Vagina (tissue), 1 donor: ENCODE data around the gene ZNF367.

DNA sequence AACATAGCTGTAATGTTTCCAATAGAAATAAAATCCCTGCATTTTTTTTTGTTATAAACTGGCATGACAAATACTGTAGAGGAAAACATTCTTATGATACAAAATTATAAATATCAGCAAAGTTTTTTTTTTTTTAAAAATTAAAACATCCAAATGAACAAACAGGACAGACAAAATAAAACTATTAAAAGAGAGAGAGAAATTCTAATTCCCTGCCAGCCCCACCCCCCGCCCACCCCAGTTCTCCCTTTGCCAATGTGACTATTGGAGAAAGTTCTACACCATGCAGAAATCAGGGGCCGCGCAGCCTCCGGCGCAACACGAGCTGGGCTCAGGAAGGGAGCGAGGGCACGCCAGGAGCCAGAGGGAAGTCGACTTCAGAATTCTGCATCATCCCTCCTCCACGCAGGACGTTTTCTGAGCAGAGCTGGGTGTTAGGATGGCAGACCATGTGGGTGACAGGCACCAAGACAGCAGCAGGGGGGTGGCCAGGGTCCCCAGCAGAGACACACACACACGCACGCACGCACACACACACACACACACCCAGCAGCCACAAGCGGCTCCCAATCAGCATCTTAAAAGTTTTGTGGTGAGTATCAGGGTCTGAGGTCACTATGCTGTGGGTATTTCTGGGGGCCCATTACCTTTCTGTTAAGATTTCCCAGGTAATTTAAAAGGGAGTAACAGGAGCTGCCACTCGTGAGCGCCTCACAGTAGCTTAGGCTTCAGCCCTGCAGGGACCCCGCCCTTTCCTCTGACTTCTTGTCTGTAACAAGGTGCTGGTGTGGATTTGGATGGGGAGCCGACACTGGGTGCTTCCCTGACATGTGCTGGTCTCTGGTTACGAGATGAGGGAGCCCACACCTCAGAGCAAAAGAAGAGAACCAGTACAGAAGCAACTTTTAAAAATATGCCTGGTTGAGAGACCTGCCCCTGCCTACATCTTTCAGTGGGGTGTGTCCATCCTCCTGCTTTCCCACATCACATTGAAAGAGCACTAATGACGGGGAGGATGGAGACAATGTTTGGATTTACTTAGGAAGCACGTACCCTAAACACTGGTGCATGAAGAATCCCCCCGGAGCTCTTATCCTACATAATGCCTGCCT, 64.7 kb downstream of the PTCH1 start:
- PRO-cap: no peak
- RAMPAGE, long total RNA: no peak

DNA sequence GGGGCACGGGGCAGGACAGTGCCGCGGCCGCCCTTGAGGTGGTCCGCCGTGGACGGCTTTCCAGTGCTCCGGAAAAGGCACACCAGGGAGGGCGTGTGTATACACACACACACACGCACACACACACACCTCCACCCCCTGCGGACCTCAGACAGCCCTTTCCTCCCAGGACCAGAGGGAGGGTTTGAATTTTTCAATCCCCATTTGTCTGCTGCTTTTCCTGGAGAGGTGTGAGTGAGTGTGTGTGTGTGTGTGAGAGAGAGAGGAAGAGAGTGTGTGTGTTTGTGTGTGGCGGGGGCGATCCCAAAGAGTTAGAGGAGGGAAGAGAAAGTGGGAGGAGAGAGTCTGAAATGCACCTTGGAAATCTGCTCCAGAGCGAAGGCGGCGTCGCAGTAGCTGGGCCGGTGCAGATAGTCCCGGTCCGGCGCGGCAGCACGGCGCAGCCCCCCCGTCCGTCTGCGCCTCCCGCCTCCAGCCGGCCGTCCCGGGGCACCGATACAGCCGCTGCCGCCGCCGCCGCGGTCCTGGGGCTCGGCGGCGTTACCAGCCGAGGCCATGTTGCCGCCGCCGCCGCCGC, 1.2 kb downstream of the PTCH1 start:
- PRO-cap: bidirectional peak, plus-strand start at position 373 of the sequence, minus-strand start at position 305 of the sequence
- RAMPAGE, long total RNA: no peak

DNA sequence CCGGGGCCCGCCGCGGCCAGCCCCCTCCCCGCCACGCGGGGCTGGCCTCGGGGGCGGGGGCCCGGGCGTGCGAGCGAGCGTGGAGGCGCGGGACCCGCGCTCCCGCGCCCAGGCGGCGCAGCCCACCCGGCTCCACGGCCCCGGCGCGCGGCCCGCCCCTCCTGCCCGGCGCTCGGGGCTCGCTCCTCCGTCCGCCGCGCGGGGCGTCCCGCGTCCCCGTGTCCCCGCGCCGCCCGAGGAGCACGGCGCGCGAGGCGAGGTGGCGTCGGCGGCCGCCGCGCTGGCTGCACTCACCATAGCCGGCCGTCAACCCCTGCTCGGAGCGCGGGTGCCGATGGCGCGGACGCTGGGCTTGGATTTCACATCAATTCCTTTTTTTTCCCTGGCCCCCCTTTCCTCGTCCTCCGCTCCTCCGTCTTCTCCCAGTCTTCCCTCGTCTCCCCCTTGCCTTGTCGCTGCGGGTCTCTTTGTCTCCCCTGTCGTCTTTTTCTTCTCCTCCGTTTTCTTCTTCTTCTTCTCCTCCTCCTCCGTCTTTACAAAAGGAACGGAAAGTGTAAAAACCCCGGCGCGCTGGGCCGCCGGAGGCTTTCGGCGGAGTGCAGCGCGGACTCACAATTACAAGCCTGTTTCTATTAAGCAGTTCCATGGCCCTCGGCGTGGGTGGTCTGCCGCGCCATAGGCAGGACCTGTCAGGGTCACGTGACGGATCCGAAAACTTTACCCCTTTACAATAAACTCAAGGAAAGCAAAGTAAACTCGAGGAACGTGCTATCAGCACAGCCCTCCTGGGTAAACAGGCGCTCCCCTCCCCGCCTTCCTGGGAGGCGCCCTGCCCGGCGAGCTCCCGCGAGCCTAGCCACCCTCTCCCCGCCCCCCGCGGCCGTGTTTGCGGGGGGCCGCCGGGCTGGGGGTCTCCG, 7.4 kb upstream of the PTCH1 start:
- PRO-cap: no peak
- RAMPAGE, long total RNA: no peak

DNA sequence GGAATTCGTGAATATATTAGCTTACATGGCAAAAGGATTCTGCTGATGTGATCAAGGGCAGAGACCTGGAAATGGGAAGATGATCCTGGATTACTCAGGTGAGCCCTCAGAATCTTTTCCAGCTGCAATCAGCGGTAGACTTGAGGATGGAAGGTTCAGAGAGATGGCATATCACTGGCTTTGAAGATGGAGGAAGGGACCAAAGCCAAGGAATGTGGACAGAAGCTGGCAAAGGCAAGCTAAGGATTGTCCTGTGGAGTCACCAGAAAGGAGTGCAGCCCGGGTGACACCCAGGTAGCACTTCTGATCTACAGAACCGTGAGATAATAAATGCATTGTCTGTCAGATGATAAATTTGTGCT, 1.0 kb upstream of the ERCC6L2 start:
- PRO-cap: no peak
- RAMPAGE, long total RNA: no peak

DNA sequence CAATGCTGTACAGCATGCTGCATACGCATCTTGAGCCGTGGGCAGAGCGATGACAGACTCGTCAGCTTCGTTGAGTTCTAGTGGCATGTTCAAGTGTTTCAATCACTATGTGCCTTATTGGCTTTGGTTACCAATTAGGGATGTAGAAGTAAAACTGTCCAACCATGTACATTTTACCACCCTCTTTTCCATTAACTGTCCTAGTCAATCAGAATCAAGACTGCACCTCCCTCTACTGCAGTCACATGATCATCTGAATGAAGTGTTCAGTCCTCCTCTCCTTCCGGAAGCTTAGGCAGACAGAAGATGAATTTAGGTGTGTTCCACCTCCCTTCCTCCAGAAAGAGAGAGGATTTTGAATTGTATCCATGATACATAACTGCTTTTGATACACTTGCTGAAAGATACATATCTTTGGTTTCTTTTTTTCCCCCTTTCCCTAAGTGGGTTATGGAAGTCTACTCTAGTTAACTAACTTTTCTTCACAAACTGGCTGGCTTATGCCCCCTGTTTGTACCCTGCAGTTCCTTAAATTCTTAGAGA, 133.7 kb downstream of the ERCC6L2 start:
- PRO-cap: no peak
- RAMPAGE, long total RNA: no peak

DNA sequence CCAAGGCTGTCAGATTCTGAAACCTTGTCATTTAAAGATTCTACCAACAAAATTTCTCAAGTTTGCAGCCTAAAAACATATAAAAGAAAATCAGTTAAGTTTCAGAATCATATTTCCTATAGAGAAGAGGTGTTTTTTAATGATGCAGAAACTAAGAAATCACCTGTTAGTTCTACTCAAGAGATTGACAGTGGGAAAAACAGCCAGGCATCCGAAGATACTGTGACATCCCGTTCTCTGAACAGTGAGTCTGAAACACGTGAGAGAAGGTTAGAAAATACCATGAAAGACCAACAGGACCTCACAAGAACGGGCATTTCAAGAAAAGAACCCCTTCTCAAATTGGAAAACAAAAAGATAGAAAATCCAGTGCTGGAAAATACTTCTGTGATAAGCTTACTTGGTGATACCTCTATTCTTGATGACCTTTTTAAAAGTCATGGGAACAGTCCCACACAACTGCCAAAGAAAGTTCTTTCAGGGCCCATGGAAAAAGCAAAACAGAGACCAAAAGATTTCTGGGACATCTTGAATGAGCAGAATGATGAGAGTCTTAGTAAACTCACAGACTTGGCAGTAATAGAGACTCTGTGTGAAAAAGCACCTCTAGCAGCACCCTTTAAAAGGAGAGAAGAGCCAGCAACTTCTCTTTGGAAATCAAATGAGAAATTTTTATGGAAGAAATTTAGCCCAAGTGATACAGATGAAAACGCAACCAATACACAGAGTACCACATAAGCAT, 137.1 kb downstream of the ERCC6L2 start:
- PRO-cap: no peak
- RAMPAGE, long total RNA: no peak

- PRO-cap: unidirectional peak, plus-strand start at chr9:96020931
- RAMPAGE, long total RNA: no peak
These were observed 145.1 kb downstream of the ERCC6L2 start for GRCh38 chr9:96020598-96021063.

DNA sequence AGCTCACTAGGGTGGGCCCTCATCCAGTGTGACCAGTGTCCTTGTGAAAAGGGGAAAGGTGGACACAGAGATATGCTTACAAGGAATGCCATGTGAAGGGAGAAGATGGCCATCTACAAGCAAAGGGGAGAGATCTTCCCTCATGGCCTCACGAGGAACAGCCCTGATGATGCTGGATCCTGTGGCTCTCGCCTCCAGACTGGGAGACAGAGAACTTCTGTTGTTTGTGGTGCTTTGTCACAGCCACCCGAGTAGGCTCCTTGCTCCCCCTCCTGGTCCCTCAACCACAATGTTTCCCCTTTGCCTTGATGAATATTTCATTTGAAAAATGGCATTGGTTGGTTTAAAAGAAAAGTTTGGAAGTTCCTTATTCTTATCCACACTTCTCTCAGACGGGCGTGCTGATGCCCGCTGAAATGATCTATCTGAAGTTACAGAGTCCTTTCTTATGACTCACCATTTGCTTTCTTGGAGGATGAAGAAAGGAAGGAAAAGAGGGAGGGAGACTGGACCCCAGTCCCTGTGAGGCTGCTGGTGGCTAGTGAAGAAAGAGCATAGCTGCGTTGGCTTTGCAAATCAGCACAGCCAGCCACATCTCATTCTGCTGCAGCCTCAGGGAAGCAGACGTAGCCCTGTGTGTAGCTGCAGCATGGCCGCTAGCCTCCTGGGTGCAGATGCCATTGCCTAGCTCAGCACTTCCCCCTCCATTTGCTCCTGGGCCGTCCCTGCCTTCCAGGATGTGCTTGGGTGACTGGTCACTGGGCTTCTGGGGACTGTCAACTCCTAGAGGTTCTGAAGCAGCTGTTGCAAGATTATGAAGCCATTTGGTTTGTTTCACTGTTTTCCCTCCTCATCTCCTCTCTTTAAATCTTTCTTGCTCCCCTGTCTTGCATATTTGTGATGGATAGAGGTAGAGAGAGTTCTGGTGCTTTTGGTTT, 185.9 kb downstream of the ERCC6L2 start:
- PRO-cap: no peak
- RAMPAGE, long total RNA: no peak

DNA sequence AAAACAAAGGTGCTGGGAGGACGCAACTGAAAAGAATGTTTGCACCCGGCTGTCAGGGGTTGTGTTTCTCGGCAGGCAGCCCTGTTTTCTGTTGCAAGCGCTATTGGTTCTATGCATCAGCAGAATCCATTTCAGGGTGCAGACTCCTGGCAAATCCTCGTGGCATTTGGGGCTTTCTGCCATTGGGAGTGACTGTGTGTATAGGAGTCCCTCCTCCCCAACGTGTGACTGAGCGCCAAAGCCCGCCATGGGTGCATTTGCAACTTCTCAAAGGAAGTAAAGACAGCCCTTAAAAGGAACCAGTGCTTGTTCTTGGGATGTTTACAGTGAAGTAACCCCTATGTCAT, 175.7 kb downstream of the HSD17B3 start:
- PRO-cap: no peak
- RAMPAGE, long total RNA: no peak

DNA sequence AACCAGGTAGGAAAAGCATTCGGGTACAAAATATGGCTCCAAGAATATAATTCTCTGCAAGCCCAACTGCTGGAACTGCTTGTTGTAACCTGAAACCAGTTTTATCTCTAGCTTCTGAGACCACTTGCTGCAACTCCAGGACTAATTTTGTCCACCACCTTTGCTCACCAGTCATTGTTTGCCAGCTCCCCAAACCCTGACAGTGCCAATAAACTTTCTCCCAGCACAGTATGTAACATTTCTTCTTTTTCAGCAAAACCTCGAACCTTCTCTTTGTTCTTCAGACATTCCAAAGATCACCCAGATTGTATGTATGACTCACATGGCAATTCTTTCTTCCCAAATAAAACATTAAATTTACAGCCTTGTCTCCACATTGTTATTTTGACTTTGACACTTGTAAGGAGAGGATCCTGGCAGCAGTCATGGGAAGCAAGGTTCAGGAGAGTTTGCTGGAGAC, 6.2 kb downstream of the SLC35D2 start:
- PRO-cap: no peak
- RAMPAGE, long total RNA: no peak

- PRO-cap: bidirectional peak, plus-strand start at chr9:96418316, minus-strand start at chr9:96418147; bidirectional peak, plus-strand start at chr9:96418597, minus-strand start at chr9:96418386; bidirectional peak, plus-strand start at chr9:96418825, minus-strand start at chr9:96418674
- RAMPAGE, long total RNA: start-site peak on the minus strand at chr9:96418386-96418401, 7 reads
These were observed at the start of gene ZNF367 for GRCh38 chr9:96418029-96418796. Gene ZNF367 (minus strand): TSS chr9:96418370.

- PRO-cap: no peak
- RAMPAGE, long total RNA: no peak
These were observed 12.5 kb downstream of the HABP4 start for GRCh38 chr9:96462335-96463070.

DNA sequence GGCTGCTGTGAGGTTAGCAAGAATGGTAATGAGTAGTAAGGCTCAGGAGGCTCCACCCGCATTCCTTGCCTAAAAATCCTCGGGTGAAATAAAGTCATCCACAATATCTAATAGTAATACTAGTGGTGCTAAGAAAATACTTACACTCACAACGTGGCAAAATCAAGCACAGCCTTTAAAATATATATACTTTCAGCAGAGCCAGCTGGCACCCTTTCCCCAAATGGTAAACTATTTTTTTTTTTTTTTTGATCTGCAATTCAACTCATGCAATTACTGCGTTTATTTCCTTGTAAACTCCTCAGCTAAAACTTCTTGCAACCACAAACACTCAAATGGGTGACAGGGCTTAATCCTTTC, 53.5 kb downstream of the CDC14B start:
- PRO-cap: no peak
- RAMPAGE, long total RNA: no peak

GRCh38 chr9:96599446-96599810, 20.2 kb downstream of the CDC14B start:
- PRO-cap: no peak
- RAMPAGE, long total RNA: no peak

- PRO-cap: no peak
- RAMPAGE, long total RNA: no peak
These were observed 8.7 kb downstream of the PRXL2C start for GRCh38 chr9:96646228-96646908.

DNA sequence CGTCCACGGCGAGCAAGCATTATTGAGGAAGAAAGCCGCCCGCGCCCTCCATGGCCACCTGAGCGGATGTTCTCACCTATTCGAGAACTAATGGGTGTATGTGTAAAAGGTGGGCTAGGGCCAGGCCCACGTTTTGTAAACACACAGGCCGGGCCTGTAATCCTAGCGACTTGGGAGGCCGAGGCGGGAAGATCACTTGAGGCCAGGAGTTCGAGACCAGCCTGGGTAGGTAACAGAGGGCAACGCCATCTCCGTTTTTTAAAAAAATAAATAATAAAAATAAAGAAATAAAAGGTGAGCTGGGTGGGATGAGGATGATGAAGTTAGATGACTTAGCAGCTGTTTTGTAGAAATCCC, 362 bp upstream of the PRXL2C start:
- PRO-cap: no peak
- RAMPAGE, long total RNA: no peak

DNA sequence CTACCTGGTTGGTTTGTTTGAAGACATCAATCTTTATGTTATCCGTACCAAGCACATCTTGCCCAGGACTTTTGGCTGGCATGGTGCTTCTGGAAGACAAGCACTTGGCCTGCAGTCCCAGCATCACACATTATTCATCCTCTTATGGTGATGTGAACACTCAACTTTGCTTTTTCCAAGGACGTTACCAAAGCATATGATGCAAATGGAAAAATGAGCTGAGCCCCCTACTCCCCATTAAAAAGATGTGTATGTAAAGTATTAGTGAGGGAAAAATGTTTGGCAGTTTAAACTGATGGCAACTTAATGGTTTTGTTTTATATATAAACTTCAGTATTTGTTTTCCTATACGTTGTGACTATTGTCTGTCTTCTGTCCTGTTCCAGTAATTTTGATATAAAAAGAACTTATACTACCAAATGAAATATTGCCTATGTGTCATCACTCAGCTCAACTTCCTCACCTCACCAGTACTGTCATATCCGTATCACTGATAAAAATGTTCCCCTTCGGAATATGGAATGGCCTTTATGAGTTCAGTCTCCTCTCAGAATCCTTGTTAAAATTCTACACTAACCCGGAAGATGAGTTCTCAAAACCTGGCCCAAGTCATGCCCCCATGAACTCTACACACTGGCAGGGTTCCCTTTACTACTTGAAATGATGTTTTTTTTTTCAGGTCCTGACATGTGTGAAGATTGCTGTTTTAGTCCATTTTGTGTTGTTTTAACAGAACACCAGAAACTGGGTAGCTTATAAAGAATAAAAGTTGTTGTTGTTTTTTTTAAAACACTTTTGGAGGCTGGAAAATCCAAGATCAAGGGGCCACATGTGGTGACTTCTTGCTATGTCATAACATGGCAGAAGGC, 34.0 kb upstream of the ZNF510 start:
- PRO-cap: no peak
- RAMPAGE, long total RNA: no peak

- PRO-cap: no peak
- RAMPAGE, long total RNA: start-site peak on the minus strand at chr9:96892917-96892958, 20 reads
These were observed 36.0 kb upstream of the NUTM2G start for GRCh38 chr9:96892733-96893052.

GRCh38 chr9:96934090-96934594, 5.5 kb downstream of the NUTM2G start:
- PRO-cap: no peak
- RAMPAGE, long total RNA: no peak

DNA sequence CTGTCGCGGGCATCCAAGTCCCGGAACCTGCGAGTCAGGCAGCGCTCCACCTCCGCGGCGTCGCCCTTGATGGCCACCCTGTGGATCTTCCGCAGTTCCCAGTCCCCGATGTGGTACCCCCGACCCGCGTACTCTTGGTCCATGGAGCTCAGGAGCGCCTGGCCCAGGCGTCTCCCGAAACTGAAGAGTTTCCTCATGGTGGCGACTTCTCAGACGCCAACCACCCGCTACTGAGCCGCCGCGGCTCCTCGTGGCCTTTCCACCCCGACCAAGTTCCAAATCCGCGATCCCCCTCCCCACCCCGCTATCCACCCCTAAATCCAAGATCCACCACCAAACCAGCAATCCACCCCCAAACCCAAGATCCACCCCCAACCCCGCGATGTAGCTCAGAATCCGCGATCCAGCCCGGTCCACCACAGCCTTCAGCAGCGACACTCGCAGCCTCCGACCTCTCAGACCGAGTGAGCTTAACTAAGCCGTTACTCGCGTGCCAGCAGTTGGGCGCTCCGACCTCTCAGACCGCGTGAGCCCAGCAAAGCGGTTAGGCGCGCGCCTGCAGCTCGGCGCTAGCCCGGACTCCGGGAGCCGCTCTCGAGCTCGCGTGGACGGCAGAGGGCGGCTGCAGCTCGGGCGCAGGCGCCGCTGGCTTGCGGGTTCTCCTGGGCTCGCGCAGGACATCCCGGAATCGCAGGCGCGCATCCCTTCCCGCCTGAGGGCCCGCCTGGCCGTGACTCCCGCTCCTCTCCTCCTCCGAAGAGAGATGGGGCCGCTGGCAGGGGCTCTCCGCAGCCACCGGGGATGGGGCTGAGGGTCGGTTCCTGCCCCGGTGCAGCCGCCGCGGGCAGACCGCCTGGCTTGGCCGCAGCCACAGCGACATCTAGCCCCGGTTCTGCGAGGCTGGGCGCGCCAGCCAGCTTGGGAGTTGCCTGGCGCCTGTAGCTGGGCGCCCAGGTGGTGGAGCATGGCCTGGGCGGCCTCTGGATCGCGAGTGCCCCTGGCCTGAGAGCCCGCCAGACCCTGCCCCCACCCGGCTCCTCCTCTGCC, 86.1 kb upstream of the CCDC180 start:
- PRO-cap: no peak
- RAMPAGE, long total RNA: no peak